HTR-8/SVneo (cell line): ENCODE measurements around the genes COMMD4, SNX33 and PSTPIP1.

DNA sequence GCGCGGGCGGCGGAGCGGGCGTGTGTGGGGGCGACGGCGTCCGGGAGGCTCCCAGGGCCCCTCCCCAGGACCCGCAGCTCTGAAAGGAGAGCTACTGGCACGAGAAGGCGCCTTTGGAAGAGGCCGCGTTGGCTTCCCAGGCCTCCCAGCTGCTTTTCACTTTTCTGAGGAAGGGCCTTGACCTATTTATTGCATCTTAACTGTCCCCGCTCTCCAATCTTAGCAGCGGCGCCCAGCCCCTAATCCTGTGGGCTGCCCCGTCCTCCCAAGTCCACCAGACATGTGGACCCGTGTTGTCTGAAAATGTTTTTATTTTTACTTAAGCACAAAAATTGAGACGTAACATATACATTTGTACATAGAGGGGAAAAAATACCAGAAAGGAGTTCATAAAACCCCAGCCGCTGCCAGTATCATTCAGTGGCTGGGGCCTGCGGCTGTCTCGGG lies 504 bp upstream of the ULK3 start:
- RRBS, result 58% methylated on average over 8 of the region's 24 CpGs

- RRBS, result no CpG with 5 or more reads among the region's 8 CpGs
These were observed 629 bp upstream of the MPI start for GRCh38 chr15:74889170-74889655.

DNA sequence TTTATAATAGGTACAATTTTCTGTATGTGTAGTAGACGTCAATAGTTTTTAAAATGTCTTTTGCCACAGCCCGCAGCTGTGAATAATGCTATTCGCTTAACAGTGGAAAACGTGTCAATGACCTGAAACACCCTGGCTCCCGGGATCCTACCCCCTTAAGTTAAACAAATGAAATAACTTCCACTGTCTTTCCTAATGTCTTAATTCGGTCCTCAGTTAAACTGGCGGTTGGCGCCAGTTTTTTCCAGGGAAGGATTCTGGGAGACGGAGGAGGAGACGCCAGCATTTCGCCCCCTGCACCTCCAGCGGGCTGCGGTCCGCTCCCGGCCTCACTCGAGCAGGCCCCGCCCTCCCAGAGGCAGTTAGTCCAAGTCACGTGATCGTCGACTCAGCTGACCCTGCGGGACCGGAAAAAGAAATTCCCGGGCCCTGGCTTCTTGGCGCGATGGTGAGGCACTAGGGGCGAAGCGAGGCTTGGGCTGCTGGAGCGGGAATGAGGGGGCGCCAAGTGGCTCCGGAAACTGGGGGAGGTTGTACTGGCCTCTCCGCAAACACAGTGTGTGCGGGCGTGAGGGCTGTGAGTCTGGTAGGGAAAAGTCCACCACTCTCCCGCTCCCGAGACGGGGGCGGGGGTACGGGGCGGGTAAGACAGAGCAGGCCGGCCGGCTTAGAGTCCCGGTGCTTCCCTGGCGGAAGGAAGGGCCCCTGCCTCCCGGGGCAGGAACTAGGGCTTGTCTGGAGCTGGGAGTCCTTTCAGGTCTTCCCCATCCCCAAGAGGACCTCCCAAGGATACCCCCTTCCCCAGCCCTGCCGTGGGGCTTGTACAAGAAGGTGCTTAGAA lies at the start of gene COMMD4:
Gene COMMD4 (plus strand): TSS at position 419 of the 841 bp plus-strand sequence.
- RRBS, result 3% methylated on average over 3 of the region's 45 CpGs

- RRBS, result no CpG with 5 or more reads among the region's 7 CpGs
These were observed 6.8 kb downstream of the NEIL1 start for GRCh38 chr15:75353622-75353993.

DNA sequence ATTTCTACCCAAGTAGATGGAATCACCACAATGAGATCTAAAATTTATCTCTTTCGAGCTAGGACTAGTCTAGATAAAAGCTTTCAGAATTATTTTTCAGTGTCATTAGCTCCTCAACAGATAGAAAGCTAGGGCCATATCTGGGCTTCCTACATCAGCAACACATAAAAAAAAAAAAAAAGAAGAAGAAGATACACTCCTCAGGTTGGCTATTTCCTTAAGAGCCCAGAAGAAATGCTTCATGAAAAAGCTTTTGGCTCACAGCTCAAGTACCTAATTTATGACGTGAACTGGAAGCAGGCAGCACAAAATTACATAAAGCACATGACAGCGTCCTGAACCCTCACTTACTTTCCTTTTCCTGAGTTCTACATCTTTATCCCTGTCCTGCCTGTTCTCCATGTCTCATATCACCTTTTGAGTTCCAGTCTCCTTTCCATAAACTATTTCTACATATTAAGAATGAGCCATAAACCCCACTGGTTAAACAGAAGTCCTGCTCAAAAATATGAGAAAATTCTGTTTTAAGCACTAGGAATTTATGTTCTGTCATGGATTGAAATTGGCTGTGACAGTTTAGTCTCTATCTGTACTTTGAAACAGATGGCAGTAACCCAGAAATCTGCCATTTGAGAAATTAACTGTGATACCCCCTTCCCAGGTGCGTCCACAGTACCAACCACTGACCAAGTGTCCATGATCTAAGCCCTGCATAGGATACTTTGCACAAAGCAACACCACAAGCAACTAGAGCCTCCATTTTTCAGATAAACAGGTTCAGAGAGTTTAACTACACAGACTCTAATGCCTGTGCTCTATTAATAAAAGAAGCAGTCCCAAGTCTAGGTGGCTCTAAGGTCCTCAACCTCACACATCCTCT lies 23.2 kb upstream of the MAN2C1 start:
- RRBS, result no CpG with 5 or more reads among the region's 4 CpGs

- RRBS, result no CpG with 5 or more reads among the region's 2 CpGs
These were observed 1.8 kb downstream of the PTPN9 start for GRCh38 chr15:75577275-75577816.

DNA sequence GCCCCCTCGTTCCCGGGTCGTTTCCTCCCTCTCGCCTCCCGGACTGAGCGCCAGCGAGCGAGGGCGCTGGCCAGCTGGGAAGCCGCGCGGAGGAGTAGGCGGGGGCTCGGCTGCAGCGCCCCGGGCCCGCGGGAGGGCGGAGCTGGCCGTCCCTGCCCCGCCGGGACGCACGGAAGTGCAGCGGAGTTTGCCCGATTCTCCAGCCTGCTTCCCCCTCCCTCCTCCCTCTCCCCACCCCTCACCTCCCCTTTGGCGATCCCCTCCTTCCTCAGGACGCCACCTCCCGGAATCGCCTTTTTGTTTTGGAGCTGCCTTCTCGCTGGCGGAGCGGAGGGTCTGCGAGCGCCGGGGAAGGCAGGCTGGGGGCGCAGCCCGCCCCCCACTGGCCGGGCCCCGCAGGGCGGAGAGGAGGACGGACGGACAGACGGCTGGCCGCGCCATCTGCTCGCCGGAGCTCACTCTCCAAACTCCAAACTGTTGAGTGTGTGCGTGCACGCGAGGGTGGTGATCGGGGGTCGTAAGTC lies at the start of gene SNX33:
Gene SNX33 (plus strand): TSS at position 292 of the 524 bp plus-strand sequence.
- RRBS, result 1% methylated on average over 46 of the region's 53 CpGs

DNA sequence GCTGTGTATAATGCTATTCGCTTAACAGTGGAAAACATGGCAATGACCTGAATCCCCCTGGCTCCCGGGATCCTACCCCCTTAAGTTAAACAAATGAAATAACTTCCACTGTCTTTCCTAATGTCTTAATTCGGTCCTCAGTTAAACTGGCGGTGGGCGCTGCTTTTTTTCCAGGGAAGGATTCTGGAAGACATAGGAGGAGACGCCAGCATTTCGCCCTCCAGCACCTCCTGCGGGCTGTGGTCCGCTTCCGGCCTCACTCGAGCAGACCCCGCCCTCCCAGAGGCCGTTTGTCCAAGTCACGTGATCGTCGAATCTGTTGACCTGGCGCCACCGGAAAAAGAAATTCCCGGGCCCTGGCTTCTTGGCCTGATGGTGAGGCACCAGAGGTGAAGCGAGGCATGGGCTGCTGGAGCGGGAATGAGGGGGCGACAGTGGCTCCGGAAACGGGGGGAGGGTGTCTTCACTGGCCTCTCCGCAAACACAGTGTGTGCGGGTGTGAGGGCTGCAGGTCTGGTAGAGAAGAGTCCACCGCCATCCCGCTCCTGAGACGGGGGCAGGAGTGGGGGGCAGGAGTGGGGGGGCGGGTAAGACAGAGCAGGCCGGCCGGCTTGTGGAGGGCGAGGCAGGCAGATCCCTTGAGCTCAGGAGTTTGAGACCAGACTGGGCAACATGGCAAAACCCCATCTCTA lies 34.5 kb downstream of the ODF3L1 start:
- RRBS, result 2% methylated on average over 5 of the region's 33 CpGs

DNA sequence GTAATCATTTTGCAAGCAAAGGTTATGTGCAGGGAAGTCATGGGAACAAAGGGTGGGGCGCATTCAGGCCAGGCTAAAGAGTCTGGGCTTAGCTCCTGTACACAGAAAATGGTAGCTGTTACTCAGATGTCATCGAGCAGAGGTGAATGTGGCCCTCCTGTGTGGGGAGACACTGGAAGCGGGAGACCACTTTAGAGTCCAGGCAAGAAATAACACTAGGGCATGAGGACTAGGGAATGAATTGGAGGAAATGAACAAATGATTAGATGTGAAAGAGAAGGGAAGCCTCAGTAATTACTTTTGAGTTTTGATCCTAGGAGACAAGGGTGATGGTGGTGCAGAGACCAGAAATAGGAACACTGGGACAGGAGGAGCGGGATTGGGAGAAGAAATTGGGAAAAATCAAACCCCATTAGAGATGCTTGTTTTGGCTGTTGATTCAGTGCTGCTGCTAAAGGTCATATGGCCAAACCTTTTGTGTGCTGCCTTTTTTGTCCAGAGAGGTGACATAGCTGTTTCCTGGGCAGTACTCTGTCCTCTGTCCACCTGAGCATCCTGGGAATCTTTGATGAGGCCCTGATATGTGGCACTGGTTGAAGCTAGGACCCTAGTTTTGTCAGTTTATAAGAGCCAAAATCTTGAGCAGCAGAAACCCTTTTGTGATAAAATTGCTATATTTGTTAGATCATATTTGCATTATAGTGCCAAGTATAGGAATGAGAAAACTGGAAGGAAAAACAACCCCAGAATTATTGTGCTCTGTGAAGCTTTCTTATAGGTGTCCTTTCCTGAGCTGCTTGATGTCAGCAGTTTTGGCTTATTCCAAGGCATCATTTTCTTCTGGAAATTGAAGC lies 19.1 kb downstream of the FBXO22 start:
- RRBS, result no CpG with 5 or more reads among the region's 4 CpGs

- RRBS, result no CpG with 5 or more reads among the region's 5 CpGs
These were observed 10.8 kb downstream of the ETFA start for GRCh38 chr15:76300270-76301025.

DNA sequence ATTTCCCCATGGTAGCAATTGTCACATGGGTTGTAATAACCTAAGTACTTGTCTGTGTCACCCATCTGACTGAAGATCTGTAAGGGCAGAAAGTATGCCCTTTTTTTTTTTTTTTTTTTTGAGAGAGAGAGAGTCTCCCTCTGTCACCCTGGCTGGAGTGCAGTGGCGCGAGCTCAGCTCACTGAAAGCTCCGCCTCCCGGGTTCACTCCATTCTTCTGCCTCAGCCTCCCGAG lies 481 bp upstream of the ETFA start:
- RRBS, result no CpG with 5 or more reads among the region's 5 CpGs

DNA sequence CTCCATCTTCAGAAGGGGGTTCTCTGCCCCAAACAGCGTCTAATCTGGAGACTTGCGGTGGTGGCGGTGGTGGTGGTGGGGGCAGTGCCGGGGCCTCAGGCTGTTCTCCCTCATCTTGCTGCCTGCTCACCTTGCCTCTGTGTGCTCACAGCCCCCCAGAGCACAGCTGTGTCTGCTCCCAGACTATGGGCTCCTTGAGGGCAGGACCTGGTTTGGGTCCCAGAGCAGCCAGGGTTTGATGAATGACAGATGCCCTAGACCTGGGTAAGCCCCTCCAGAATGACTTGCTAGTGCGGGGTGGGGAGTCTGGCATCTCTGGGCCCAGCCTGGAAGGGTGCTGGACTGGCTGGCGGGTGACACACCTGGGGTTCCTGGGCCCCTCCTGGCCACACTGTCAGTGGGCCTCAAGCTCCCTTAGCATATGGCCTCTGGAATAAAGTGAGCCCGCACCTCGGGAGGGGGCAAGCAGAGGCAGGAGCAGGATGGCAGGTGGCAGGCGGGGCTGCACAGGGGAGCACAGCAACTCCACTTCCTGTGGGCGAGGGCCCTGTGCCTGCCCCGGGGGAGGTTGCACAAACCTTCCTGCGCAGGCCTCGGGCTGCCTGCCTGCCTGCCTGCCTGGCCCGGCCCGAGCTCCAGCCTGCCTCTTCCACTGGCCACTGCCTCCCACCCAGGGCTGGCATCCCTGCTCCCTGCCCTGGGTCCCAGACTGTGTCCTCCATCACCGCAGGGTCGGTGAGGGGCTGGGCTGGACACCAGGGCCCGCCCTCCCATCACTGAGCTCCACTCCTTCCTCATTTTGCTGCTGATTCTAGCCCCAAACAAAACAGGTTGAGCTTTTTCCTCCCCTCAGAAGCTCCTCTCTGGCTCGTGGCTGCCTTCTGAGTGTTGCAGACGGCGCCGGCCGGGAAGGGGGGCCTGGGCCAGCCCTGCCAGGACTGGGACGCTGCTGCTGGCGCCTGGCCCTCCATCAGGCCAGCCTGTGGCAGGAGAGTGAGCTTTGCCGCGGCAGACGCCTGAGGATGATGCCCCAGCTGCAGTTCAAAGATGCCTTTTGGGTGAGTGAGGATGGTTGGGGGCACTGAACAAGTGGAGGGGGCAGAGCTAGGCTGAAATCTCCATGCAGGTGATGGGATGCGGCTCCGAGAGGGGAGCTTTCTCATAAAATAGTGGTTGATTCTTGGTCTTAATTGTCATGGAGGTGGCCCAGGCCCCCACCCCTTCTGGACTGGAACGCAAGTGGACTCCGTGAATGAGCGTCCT lies at the start of gene PSTPIP1:
Gene PSTPIP1 (plus strand): TSS at position 575 of the 1,263 bp plus-strand sequence.
- RRBS, result 86% methylated on average over 7 of the region's 33 CpGs

- RRBS, result no CpG with 5 or more reads among the region's 11 CpGs
These were observed 8.1 kb downstream of the PSTPIP1 start for GRCh38 chr15:77002877-77003527.

- RRBS, result no CpG with 5 or more reads among the region's 13 CpGs
These were observed 28.4 kb downstream of the PSTPIP1 start for GRCh38 chr15:77023290-77023799.

DNA sequence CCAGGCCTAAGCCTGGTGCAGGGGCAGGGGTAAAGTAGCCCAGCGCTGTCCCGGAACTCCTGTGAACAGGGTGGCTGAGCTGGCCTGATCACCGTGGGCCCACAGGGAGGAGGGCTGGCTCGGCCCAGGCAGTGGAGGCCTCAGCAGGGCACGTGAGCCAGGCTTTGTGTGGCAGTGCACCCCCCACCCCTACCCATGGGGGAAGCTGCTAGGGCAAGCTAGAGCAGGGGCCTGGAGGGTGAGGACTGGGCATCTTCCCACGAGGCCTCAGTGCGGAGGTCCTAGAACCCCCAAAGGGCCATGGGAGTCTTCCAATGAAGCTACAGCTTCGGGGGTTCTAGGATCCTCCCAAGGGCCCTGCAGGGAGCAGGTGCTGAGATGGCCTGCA lies 36.0 kb downstream of the TSPAN3 start:
- RRBS, result no CpG with 5 or more reads among the region's 8 CpGs

- RRBS, result no CpG with 5 or more reads among the region's 1 CpG
These were observed 33.2 kb upstream of the TSPAN3 start for GRCh38 chr15:77104153-77104422.

- RRBS, result no CpG with 5 or more reads among the region's 5 CpGs
These were observed 49.6 kb upstream of the TSPAN3 start for GRCh38 chr15:77120351-77121035.

DNA sequence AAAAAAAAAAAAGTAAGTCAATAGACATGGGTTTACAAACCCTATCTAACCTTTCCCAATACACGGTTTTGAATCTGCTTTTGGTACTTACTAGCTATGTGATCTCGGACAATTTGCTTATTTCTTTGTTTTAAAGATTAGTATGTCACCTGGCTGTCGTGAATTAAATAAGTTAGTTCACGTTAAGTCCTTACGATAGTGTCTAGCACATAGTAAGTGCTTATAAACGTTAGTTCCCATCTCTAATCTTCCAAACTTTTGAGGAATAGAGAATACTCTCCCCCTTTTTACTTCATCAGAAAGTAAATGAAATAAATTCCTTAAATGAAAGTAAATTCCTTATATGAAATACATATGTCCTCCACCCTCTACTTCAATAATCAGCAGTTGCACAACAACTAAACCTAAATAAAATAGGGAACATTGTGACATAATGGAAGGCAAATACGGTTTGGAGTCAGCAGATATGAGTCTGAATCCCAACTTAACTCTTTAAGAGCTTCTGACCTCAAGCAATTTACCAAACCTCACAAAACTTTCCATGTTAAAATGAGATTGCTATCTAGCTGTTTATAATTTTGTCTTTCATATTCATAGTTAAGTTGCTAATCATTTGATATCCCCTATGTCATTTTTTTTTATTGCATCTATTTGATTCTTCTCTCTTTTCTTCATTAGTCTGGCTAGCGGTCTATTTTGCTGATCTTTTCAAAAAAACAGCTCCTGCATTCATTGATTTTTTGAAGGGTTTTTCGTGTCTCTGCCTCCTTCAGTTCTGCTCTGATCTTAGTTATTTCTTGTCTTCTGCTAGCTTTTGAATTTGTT lies 134.6 kb downstream of the PEAK1 start:
- RRBS, result no CpG with 5 or more reads among the region's 9 CpGs

GRCh38 chr15:77412149-77412613 lies 7.7 kb downstream of the PEAK1 start:
- RRBS, result no CpG with 5 or more reads among the region's 2 CpGs